Cardiac muscle cell (in vitro differentiated cells and primary cell): ENCODE data around the gene HIBADH.

DNA sequence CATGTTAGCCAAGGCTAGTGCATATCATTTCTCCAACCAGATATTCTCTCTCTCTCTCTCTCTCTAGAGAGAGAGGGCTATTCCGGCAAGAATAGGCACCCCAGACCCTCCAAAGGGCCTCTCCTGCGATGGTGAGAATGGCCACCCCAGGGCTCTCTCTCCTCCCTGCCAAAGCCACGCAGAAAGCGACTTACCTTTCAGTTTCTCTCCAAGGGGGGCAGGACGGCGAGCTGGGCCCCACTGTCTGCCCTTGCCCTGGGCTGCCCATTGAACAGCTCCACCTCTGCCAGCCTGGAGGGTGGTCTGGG lies 2.3 kb downstream of the HOXA3 start:
- RAMPAGE, long total RNA = no peak
- RRBS = no CpG with 5 or more reads among the region's 6 CpGs

GRCh38 chr7:27154739-27155386 lies 1.6 kb downstream of the HOXA7 start:
- RAMPAGE, long total RNA = no peak
- RRBS = no CpG with 5 or more reads among the region's 42 CpGs

DNA sequence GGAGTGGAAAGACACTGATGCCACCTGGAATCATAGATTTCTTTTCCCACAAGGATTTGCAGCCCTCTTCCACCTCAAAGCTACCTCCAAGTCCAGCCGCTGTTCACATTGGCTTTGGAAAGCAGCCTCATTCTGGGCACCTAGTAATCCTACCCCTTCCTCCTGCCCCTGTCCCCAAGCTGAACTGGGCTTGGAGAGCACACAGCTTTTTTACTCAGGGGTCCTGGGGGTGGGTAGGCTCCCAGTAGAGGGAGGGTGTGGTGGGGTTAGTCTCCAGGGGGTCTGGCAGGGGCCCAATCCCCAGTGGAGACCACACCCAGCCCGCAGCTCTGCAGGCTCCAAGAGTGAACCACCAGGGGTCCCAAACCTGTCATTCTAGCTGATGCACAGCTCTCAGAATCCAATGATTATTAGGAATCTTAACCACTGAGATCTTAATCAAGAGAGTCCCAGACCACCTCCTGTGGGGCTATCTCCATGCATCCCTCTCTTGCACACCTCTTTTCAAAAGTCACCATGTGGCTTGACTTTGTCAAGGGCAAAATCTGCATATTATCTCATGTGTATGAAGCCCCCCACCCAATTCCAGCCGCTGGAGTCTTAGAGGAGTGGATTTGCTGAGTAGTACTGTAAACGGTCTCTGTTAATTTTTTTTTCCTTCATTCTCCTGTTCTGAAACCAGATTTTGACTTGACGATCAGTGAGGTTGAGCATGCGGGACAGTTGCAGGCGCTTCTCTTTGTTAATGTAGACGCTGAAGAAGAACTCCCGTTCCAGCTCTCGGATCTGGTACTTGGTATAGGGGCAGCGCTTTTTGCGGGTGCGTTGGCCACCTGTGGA lies 2.6 kb downstream of the HOXA11 start:
- RAMPAGE, long total RNA = no peak
- RRBS = no CpG with 5 or more reads among the region's 13 CpGs

GRCh38 chr7:27184188-27185134 lies 571 bp downstream of the HOXA11 start:
- RAMPAGE, long total RNA = no peak
- RRBS = 3% methylated on average over 30 of the region's 83 CpGs

GRCh38 chr7:27188143-27189203 lies 3.4 kb upstream of the HOXA11 start:
- RAMPAGE, long total RNA = no peak
- RRBS = 5% methylated on average over 16 of the region's 60 CpGs

GRCh38 chr7:27245309-27246515 lies 3.1 kb downstream of the EVX1 start:
- RAMPAGE, long total RNA = no peak
- RRBS = 4% methylated on average over 28 of the region's 98 CpGs

- RAMPAGE, long total RNA = no peak
- RRBS = no CpG with 5 or more reads among the region's 2 CpGs
Observed at GRCh38 chr7:27603711-27604899, 58.6 kb downstream of the HIBADH start.

DNA sequence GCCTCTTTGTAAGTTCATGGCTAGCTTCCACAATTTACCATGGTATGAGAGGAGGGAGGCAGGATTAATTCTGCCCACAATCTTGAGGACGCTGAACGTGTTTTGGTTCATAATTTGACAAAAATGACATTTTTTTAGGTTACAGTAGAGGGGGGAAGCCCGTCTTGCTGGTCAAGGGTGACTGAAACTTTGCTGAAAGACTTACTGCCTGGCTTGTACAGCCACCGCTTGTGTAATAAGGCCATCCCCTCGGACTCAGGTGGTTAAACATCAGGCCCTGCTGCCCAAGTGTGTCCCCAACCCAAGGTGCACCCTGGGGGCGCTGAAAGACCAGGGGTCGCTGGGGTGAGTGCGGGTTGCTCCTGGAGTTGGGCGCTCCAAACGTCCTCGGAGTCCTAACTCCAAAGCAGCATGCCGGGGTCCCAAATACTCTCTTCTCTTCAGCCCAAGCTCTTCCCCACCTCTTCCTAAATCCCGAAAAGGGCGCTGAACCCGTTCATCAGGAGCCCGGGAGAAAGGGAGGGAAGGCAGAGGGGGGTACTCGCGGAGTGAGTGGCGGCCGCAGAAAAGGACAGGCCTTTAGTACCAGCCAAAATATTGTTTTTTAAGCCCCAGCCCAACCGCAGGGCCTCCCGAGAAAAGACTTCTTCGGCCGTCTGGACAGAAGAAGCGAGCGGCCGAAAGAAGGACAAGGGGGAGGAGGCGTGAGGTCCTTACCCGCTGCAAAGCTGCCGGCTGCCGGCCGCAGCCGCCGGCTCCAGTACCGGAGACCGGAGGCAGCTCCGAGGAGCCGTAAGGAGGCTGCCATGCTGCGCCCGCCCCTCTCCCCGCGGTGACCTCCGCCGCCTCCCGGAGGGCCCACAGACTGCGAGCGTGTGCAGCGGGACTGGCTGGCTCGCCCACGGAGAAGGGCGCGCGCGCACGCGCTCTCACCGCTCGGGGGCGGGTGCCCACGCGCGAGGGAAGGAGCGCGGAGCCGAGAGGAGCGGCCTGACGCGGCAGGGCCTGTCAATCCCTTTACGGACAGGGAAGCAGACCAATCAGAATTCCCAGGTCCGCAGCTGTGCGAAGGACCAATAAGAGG lies at the start of gene HIBADH:
Gene HIBADH, minus strand, starts transcription at position 903 of the 1,084 bp plus-strand sequence.
- RAMPAGE, long total RNA = start-site peak on the minus strand centred at position 903 of the sequence, 151 bp wide, 1,160 and 849 reads in 2 replicates
- RRBS = 2% methylated on average over 14 of the region's 71 CpGs

DNA sequence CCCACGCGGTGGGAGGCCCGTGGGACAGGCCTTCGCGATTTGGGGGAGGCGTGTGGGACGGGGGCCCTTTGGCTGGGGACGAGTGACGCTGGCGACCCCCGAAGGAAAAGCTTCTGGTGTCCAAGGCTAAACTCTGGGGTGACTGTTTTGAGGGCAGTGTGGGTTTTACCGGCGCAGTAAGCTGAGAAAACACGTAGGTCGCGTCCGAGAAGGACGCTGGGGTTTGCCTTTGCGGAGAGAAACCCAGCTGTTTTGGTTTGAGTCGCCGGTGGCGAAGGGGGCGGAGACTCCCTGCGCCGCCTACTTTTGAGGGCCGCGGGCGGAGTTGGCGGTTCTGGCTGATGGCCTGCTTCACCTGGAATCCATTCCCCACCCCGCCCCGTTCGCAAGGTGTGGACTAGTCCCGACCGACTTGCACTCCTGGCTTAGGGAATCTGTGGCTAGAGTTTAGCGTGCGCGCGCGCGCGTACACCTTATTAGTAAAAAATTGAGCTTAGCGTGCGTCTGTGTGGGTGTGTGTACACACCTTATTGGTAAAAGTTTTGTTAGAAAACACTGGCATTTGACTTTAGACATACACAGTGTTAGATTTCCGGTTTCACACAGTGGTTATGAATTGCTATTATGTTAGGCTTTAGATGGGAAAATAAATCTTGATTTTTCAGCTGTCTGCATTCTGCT lies 694 bp downstream of the TAX1BP1 start:
- RAMPAGE, long total RNA = no peak
- RRBS = 3% methylated on average over 8 of the region's 44 CpGs

GRCh38 chr7:27779493-27780209 lies 39.7 kb downstream of the TAX1BP1 start:
- RAMPAGE, long total RNA = no peak
- RRBS = no CpG with 5 or more reads among the region's 3 CpGs

DNA sequence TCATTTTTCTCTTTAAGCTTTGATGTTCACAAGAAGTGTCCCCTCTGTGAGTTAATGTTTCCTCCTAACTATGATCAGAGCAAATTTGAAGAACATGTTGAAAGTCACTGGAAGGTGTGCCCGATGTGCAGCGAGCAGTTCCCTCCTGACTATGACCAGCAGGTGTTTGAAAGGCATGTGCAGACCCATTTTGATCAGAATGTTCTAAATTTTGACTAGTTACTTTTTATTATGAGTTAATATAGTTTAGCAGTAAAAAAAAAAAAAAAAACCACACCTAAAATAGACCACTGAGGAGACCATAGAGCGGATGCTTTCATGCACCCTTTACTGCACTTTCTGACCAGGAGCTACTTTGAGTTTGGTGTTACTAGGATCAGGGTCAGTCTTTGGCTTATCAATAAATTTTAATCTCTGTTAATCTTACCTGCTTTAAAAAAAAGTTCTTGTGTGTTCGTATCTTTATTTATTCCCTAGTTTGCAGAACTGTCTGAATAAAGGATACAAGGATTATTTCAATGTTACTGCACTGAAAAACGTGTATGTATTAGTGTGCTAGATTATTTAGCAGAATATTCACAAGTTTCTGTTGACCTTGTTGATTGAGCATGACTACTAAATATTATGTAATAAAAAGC lies 88.8 kb downstream of the TAX1BP1 start:
- RAMPAGE, long total RNA = no peak
- RRBS = no CpG with 5 or more reads among the region's 5 CpGs

- RAMPAGE, long total RNA = no peak
- RRBS = no CpG with 5 or more reads among the region's 15 CpGs
Observed at GRCh38 chr7:27863760-27864350, 123.9 kb downstream of the TAX1BP1 start.

DNA sequence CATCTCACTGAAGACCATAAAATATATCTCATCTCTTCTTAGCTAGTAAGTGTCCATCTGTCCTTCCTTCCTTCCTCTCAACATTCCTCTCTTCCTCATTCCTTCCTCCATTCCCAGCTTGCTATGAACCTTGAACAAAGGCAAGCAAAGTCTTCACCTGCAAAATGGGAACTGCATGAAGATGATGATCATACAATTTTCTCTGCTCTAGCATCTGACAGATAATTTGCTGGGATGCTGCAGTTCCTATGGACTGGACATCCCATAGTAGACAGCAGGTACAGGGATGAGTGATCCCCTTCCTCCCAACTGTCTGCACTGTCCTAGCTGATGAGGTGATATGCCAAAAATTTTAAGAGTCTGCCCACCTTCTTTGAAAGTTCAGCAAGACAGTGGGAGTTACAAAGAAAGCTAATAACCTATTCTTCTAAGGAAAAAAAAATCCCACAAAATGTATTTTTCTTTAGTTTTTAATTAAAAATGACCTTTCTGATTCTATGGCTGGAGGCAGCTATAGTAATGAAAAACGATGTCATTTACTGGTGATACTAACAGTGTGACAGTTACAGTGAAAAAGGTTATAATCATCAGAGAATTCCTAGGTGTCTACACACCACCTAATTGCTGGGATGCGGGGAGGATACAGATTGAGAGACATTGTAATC lies 136.3 kb downstream of the JAZF1 start:
- RAMPAGE, long total RNA = no peak
- RRBS = no CpG with 5 or more reads among the region's 2 CpGs

DNA sequence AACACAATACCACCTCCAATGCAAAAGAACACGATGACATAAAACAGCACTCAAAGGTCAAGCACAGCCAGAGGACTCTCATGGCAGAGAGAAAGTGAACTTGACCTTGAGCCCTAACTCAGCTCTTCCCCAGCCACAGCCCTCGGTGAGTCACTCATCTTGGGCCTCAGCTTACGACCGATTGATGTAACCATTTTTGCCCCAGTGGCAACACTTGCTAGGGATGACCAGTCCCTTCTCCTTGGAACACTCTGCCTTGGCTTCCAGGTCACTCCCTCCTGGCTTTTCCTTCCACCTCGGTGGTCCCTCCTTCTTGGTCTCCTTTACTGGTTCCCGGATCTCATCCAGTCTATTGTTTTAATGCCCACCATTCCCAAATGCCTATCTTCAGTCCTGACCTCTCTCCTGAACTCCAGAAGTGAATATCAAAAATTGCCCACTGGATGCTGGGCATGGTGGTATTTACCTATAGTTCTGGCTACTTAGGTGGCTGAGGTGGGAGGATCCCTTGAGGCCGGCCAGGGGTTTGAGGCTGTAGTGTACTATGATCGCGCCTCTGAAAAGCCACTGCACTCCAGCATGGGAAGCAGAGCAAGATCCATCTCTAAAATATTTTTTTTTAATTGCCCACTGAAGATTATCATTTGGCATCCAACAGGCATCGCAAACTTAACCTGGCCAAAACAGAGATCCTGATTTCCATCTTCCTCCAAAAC lies 77.6 kb downstream of the JAZF1 start:
- RAMPAGE, long total RNA = no peak
- RRBS = no CpG with 5 or more reads among the region's 10 CpGs

GRCh38 chr7:28165325-28166459 lies 14.9 kb downstream of the JAZF1 start:
- RAMPAGE, long total RNA = no peak
- RRBS = no CpG with 5 or more reads among the region's 5 CpGs

GRCh38 chr7:28327197-28327582 lies 85.1 kb upstream of the CREB5 start:
- RAMPAGE, long total RNA = no peak
- RRBS = no CpG with 5 or more reads among the region's 1 CpG

DNA sequence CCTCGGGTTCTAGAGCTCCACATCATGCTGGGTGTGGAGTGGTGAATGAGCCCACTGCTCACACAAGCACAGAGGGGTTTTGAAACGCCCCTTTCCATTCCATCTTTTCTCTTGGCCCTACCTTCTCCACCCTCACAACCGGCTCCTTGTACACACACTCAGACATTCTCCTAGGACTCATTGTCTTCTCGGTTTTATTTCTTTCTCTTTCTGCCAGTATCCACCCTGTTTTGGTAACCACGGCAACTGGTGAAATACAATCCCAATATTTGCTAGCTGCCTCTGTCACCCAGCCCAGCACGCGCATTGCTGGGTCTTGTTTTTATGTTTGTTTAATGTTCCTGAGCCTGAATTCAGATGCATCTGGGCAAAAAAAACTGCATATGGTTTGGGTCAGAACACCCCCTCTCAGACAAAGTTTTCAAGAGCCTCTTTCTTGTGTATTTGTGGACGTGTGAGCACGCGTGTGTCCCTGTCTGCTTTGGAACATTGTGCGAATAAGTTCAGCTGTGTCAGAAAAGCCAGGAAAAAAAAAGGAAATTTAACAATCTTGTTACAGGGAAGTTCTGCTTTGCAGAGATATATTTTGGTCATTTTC lies 226.0 kb downstream of the TRIL start:
- RAMPAGE, long total RNA = no peak
- RRBS = no CpG with 5 or more reads among the region's 11 CpGs

- RAMPAGE, long total RNA = no peak
- RRBS = no CpG with 5 or more reads among the region's 1 CpG
Observed at GRCh38 chr7:28732627-28732809, 225.6 kb downstream of the TRIL start.

DNA sequence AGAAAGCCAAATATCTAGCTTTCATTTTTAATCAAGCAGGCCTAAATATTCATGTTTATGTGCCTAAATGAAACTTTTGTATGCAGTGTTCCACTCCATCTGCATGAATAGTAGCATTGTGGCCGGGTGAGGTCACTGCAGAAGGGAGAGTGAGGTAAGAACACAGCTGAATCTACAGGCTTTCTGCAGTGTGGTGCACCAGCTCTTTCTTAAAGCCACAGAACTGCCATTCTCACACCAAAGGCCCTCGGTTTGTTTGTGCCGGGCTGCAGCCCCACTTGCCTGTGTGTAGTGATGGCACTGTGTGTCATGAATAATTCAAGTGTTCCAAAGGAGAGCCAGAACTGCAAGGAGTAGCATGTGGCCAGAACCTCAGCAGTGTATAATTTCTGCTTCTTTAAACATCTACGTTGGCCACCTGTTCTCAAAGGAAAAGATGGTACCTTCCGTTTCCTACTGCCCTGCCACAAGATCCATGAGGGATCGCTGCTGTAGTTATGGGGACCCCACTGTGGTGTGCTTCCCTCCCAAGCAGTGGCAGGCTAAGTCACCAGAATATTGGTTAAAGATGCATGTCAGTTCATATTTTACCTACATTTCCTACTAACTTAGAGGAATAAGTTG lies 204.0 kb downstream of the TRIL start:
- RAMPAGE, long total RNA = no peak
- RRBS = no CpG with 5 or more reads among the region's 6 CpGs

DNA sequence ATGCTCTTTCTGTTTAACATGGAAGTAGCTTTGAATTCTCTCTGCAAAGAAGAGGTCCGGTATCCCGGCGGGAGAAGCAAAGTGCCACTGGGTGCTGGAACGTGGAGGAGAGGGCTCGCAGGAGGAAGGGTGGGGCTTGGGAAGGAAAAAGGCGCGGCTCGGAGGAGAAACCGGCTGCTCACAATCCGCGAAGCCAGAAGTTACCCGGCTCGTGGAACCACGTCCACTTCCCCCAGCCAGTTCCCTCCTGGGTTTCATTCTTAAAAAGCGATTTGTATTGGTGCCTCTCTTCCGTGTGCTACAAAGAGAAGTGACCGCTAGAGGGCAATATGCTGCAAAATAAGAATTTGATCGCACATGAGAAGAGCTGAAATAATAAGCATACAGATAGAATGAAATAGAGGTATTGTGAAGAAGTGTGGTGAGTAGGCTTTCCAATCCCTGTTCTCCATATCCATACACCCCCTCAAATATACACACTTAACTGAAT lies 31.2 kb downstream of the TRIL start:
- RAMPAGE, long total RNA = no peak
- RRBS = 3% methylated on average over 3 of the region's 18 CpGs